NCI-H460 (cell line): ENCODE measurements around a stretch of chr11.

GRCh38 chr11:13463610-13464089 lies 628 bp upstream of the BTBD10 start:
RAMPAGE:
- cytosol, long total RNA, result no peak
- long total RNA, result no peak
- nucleus, long total RNA, result no peak

GRCh38 chr11:13701185-13701739 lies 32.8 kb downstream of the FAR1 start:
RAMPAGE:
- cytosol, long total RNA, result no peak
- long total RNA, result no peak
- nucleus, long total RNA, result no peak

GRCh38 chr11:13873033-13873855 lies 89.3 kb upstream of the SPON1 start:
RAMPAGE:
- cytosol, long total RNA, result no peak
- long total RNA, result no peak
- nucleus, long total RNA, result no peak

RAMPAGE:
- cytosol, long total RNA, result no peak
- long total RNA, result no peak
- nucleus, long total RNA, result no peak
Measured at GRCh38 chr11:14074993-14075516, 112.5 kb downstream of the SPON1 start.

DNA sequence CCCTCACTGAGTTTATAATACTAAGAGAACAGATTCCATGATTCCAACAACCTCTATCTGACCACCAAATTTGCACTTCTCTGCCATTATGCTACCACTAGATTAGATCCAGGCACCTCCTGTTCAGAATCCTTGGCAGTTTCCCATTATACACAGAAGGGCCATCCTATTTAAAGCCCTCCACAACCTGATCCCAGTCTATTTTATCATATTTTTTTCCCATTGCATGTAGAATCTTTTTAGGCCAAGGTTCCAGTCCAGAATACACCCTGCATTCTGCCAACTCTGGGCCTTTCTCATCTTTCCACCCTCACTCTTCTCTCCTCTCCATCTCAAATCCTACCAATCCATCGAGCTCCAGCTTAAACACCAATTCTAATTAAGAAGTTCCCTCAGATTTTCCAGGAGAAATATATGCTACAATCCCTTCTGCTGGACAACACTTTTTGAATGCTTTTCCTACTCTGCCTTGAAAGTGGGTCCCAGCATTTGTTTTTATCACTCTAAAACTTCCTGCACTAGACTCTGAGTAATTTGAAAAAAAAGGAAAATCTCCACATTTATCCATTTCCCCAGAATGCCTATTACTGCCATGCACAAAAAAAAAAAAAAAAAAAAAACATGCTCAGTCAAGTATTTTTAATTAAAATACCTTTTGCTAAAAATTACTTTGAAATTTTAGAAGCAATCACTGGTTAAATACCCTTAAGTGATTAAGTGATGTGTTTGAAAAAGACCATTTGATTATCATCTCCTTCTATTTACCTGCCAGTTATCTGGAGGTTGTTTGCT lies 86.7 kb downstream of the RRAS2 start:
RAMPAGE:
- cytosol, long total RNA, result no peak
- long total RNA, result no peak
- nucleus, long total RNA, result no peak

RAMPAGE:
- cytosol, long total RNA, result no peak
- long total RNA, result no peak
- nucleus, long total RNA, result no peak
Measured at GRCh38 chr11:14625384-14626362, 17.9 kb upstream of the PDE3B start.

DNA sequence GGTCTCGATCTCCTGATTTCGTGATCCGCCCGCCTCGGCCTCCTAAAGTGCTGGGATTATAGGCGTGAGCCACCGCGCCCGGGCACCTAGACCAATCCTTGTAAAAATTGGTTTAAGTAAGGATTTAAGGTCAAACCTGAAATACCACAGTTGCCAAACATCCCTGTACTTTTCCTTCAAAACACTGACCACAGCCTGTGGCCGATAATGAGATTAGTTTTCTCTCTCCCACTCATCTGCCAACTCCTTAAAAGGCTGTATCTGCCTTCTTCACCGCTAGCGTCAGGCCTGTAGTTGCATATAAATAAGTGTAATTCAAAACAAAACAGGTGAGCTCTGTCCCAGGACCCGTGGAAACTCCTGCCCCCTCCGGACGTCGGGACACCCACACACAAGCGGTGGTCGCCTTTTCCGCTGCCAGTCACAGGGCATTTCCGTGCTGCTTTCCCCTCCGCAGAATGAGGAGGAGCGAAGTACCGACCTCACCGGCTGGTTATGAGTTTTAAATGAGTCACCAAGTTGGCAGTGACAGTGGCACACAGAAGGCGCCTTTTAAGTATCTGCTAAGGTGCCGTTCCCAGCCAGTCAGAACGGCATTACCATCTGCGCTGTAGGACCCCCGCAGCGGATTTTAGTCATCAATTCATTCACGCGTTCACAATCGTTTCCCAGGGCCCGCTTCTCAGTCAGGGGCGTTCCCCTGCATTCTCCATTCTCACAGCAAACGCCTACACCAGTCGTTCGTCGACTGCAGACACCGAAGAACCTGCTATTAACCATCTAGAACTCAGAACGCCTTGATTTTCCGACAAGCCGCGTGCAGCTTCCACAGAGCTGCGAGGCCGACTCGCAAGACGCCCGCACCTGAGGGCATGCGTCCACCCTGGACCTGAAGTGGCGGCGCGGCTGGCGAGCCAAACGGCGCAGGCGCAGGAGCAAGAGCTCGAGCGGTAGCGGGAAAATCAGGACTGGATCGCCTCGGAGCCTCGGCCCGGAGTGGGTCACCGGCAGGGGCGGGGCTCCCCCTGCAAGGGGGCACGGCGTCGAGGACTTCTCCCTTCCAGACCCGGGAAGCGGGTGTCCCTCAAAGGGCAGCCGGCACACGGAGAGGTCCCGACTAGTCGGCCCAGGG lies 901 bp downstream of the CYP2R1 start:
RAMPAGE:
- cytosol, long total RNA, result no peak
- long total RNA, result start-site peak on the minus strand centred at position 899 of the sequence, 21 bp wide, 54 and 65 reads in 2 replicates
- nucleus, long total RNA, result start-site peak on the minus strand centred at position 911 of the sequence, 54 bp wide, 307 and 31 reads in 2 replicates

DNA sequence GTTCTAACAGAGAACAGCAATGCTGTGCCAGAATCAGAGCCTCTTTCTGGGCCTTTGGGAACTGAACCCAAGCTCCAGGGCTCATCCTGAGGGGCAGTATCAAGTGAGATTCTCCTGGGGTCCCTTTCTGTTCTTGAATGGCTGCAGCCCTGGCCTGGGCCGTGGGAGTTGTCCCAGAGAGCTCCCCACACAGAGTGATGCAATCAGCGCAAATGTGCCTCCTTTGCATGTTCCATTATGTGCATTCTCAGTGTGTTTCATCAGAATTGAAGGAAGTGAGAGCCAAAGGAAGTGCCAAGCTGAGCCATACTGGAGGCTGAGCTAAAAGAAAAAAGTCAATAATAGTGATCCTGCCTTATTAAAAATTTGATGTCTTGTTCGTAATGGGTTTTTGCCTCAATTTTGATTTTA lies 3.0 kb upstream of the CYP2R1 start:
RAMPAGE:
- cytosol, long total RNA, result no peak
- long total RNA, result no peak
- nucleus, long total RNA, result no peak

DNA sequence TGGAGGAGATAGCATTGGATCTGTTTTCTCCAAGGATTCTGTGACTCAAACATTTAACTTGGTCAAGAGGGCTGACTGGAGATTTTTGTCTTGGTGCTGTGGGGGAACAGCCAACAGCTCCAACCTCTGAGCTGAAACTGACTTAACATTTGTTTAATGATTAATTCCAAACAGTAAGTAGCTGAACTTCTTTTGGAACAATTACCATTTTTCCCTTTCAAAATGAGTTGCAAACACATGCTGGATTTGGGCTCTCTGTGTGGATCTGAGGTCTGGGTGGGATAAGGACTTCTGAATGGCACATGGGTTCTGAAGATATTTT lies 80.3 kb downstream of the INSC start:
RAMPAGE:
- cytosol, long total RNA, result no peak
- long total RNA, result no peak
- nucleus, long total RNA, result no peak

GRCh38 chr11:15605024-15605701 lies 490.4 kb downstream of the INSC start:
RAMPAGE:
- cytosol, long total RNA, result no peak
- long total RNA, result no peak
- nucleus, long total RNA, result no peak

DNA sequence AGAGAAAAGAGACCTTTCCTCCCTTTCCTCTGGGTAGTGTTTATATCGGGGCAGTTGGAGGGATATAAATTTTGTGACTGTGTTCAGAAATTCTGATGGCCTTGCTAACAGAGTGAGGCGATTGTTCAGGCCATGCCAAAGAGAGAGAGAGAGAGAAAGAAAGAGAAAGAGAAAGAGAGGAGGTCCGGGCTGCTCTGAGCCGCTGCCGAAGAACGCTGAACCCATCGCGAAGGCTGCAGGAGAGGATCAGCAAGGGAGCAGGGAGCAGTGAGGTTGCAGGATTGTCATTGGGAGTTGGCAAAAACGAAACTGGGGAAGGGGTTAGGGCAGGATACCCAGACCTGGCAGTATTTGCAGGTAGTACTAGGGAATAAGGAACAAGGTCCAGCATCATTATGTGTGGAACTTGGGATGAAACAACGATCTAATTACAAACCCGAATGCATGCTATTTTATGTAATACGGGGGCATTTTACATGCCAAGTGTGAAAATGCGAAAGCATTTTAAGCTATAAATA lies 537.1 kb downstream of the INSC start:
RAMPAGE:
- cytosol, long total RNA, result no peak
- long total RNA, result no peak
- nucleus, long total RNA, result no peak

DNA sequence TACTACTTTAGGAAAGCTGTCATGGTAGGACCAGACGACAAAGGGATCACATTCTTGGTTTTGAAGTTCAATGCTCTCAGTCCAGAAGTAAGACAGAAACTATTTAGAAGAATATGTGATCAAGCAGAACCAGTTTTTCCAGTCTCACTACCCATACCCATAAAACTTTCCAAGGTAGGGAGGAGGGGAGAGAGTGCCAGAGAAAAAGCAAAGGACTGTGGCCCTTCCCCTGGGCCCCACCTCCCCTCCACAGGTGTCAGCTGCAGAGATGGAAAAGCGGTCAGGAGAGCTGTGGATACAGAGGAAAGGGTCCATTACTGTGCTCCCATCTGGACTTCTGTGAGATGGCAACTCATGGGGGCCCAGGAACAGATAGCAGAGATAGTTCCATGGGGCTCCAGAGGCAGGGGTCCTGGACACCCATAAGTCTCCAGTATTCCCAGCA lies 587.1 kb downstream of the SOX6 start:
RAMPAGE:
- cytosol, long total RNA, result no peak
- long total RNA, result no peak
- nucleus, long total RNA, result no peak

GRCh38 chr11:15818383-15818963 lies 537.9 kb downstream of the SOX6 start:
RAMPAGE:
- cytosol, long total RNA, result no peak
- long total RNA, result no peak
- nucleus, long total RNA, result no peak

DNA sequence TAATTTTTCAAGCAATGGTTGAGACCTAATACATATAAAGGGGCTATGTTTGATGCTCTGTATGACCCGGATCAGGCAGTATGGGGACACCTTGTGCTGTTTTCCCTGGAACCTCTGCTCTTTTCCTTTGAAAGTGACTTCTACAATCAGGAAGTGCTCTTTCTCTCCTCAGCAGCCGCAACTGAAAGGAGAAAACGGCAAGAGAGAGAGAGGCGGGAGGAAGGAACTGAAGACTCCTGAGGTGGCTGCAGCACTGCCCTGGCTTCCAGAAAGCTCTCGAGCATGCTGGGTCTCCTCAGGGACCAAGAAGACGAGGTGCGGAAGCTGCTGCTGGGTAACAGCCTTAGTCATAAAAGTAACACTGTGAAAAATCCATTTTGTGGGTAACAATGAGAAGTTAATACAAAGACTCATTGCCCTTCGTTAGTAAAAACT lies 473.6 kb downstream of the SOX6 start:
RAMPAGE:
- cytosol, long total RNA, result no peak
- long total RNA, result no peak
- nucleus, long total RNA, result no peak

GRCh38 chr11:15967917-15968761 lies 388.2 kb downstream of the SOX6 start:
RAMPAGE:
- cytosol, long total RNA, result no peak
- long total RNA, result no peak
- nucleus, long total RNA, result no peak

DNA sequence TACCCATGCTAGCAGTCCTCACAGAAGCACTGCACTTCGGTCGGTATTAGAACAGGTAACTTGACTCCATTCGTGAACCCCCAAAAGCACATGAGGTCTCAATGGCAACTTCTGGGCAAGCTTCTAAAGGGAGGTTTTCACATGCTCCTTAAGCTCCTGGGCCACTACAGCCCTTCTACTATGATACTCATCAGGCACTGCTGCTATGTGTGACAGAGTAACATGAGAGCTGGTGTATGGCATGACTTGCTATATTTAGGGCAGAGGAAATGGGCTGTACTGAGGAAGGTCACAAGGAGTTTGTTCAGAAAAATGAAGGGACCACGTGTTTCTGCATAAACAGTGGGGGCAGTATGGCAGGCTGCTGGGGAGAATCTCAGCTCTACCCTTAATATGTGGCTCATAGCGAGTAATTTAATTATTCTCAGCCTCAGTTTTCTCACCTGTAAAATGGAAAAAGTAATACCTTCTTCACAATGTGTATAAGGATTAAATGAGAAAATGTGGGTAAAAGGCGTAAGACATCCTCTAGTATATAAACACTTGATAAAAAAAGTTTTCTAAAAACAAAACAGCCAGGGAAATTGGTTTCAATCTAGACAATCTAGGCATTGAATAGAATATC lies 343.9 kb downstream of the SOX6 start:
RAMPAGE:
- cytosol, long total RNA, result no peak
- long total RNA, result no peak
- nucleus, long total RNA, result no peak

GRCh38 chr11:16899851-16900123 lies 114.4 kb downstream of the PLEKHA7 start:
RAMPAGE:
- cytosol, long total RNA, result no peak
- long total RNA, result no peak
- nucleus, long total RNA, result no peak

DNA sequence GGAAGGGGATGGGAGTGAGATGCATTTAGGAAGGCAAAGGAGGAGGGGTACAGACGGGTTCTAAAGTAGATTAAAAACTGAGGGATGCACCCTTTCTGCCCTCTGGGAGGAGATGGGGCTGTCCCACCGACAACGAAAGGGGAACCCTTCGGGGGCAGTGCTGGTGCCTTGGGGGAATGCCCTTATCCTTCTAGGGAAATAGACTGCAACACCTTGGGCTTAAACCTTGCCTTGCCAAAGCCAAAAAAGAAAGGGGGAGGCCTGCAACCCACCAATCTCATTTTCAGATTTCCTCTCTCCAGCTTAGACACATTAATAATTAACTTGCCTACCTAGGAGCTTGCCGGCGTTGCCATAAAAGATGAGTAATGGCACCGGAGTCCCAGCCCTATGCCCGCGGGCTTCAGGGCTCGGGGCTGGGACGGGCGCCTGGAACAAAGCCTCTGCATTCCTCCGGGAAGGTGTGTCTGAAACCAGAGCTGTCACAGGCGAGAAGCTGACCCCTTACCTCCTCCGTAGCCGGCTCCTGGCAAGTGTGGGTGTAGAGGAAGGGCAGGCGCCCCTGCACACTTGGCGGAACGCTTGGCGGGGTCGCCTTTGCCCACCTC lies 89.6 kb downstream of the PLEKHA7 start:
RAMPAGE:
- cytosol, long total RNA, result no peak
- long total RNA, result no peak
- nucleus, long total RNA, result no peak

DNA sequence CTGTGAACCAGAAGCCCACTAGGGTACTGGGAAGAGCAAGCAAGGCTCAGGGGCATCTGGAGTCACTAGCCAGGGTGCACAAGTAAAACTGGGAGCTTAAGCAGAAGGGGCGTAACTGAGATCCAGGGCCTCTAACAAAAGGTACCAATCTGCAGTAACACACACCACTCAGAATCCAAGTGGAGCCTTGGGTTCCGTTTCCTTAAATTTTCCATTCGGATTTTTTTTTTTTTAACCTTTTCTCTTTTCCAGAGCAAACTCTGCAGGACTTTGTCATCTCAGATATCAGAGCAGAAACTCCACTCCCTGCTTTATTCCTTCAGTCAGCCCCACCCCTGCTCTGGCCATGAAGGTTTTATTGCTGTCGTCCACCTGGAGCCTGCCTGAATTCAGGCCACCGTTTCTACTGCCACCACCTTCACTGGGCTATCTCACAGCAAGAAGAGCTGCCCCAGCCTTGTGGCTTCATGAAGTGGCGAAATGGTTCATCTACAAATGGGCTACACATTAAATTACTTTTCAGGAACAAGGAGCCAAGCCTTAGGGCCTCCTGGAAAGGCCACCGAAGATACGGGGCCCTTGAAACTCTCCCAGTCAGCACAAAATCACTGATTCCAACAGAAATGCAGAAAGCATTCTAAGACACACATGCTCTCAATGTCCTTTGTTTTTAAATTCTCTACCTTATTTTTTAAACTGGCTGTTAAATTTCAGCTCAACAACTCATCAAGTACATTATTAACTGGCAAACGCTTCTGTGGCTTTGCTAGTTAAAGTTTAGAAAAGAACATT lies 47.5 kb downstream of the PLEKHA7 start:
RAMPAGE:
- cytosol, long total RNA, result no peak
- long total RNA, result no peak
- nucleus, long total RNA, result no peak

RAMPAGE:
- cytosol, long total RNA, result no peak
- long total RNA, result no peak
- nucleus, long total RNA, result no peak
Measured at GRCh38 chr11:16992958-16994036, 20.9 kb downstream of the PLEKHA7 start.